Peripheral blood mononuclear cell (primary cell): Measurements from ENCODE around the genes KCNK6, LGALS7 and HNRNPL.

GRCh38 chr19:38250563-38251217 is 5.5 kb downstream of the PPP1R14A start:
- PRO-cap, 8 experiments = no peak in any of the 8 experiments

DNA sequence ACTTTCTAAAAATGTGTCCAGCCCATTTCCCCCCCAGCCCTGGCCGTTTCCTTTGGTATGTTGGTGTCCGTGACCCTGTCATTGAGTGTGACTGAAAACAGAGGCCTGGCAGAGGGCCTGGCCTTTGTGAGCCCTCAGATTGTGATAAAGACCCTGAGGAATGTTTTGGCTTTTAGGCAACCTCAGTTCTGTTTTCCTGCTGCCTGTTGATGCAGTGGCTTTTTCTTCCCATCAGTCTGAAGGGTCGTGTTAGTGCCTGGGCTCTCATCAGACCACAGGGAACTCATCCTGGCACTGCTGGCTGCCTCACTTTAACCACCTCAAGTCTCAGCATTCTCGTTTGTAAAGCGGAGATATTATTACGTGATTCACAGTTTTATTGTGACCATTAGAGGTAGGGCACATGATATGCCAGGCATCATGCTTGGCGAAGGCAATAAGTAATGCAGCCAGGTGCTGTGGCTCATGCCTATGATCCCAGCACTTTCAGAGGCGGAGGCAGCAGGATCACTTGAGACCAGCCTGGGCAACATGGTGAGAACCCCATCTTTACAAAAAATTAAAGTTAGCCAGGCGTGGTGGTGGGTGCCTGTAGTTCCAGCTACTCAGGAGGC is 13.8 kb downstream of the SPINT2 start:
- PRO-cap, 8 experiments = no peak in any of the 8 experiments

- PRO-cap, 8 experiments = peak in 8 of 8 experiments; most common plus-strand start chr19:38319884 (in 8); most common minus-strand start chr19:38319867 (in 2)
Measured at GRCh38 chr19:38319250-38320398, at the start of gene KCNK6. KCNK6 (plus strand) TSS chr19:38319845.

GRCh38 chr19:38394323-38395104 is 6.0 kb downstream of the SPRED3 start:
- PRO-cap, 8 experiments = no peak in any of the 8 experiments

DNA sequence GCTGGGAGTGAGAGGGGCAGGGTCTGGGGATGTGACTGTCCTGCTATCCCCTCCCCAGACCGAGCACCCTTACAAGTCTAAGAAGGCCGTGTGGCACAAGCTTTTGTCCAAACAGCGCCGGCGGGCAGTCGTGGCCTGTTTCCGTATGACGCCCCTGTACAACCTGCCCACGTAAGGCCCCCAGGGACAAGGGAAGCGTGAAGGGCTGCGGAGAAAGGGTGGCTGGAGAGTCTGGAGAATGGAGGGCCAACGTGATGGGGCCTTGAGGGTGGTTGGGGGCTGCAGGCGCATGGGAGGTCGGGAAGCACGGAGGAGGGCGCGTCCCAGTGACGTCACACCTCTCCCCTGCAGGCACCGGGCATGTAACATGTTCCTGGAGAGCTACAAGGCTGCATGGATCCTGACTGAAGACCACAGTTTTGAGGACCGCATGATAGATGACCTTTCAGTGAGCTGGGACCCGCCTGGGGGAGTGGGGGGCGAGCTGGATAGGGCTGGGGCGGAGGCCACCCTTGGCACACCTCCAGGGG is 89.4 kb downstream of the MAP4K1 start:
- PRO-cap, 8 experiments = no peak in any of the 8 experiments

DNA sequence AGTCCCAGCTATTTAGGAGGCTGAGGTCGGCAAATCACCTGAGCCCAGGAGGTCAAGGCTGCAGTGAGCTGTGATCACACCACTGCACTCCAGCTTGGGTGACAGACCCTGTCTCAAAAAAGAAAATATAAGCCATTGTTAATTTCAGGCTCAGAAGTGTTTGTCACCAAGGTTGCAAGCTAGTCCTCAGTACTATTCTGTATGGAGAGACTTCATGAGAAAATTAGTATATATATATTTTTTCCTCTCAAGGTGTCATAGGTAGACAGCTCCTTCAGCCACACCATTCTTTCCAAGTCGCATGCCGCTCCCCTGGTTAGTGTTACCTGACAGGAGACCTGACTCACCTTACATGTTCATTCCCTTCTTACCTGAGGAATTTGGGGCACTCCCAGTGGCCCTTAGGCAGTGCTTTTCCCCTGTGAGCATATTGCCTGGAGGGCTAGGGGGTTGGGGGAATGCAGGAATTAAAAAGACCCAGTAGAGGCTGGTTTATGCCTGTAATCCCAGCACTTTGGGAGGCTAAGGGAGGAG is 9.1 kb upstream of the ACTN4 start:
- PRO-cap, 8 experiments = no peak in any of the 8 experiments

DNA sequence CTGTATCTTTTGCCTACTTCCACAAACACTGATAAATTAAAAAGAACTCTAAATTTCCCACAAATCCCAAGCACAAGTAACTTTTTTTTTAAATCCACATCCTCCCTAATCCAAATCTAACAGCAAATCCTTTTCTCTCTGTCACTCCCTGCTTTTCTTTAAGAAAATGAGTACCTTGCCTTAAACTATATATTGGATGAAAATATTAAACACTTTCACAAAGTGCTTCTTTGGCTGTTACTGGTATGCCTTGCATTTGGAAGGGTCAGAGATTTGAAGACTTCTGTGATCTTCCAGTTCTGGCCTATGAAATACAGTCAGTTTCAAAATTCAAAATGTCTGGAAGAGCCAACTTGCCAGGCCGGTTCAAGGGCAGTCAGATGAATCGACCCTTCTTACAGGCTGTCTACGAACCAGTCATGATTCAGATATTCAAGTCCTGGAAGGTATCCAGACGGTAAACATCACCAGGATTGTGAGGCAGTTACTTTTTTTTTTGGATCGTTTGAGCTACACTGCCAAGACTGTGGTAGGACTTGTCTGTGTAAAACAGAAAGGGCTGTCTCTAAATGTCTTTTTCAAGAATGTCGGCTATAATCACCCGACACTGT is 11.0 kb downstream of the ACTN4 start:
- PRO-cap, 8 experiments = no peak in any of the 8 experiments

GRCh38 chr19:38662518-38662894 is 15.1 kb downstream of the ACTN4 start:
- PRO-cap, 8 experiments = peak in 1 of 8 experiments; most common plus-strand start chr19:38662627 (in 1)

GRCh38 chr19:38666645-38667046 is 19.2 kb downstream of the ACTN4 start:
- PRO-cap, 8 experiments = peak in 4 of 8 experiments; most common plus-strand start chr19:38666924 (in 4)

- PRO-cap, 8 experiments = no peak in any of the 8 experiments
Measured at GRCh38 chr19:38667047-38668231, 20.0 kb downstream of the ACTN4 start.

- PRO-cap, 8 experiments = peak in 1 of 8 experiments; most common plus-strand start chr19:38716875 (in 1)
Measured at GRCh38 chr19:38716473-38717643, 27.4 kb downstream of the CAPN12 start.

- PRO-cap, 8 experiments = no peak in any of the 8 experiments
Measured at GRCh38 chr19:38719607-38720194, 24.6 kb downstream of the CAPN12 start.

- PRO-cap, 8 experiments = no peak in any of the 8 experiments
Measured at GRCh38 chr19:38730547-38730742, 13.8 kb downstream of the CAPN12 start.

DNA sequence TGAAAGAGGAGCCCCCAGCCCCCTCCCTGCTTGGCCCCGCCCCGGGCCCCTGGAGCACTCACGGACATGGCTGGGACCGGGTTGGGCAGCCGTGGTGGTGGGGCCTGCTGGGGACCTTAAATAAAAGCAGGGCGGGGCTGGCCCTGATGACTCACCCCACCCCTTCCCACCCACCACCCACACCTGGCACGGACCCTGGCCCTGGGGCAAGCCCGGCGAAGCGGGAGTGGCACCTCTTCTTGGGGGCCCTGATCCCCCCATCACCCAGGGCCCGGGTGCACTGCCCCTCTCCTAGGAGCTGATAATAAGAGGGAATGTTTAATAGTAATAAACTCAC is at the start of gene LGALS7:
Gene LGALS7 (minus strand): TSS at position 93 of the 337 bp plus-strand sequence.
- PRO-cap, 8 experiments = no peak in any of the 8 experiments

- PRO-cap, 8 experiments = peak in 2 of 8 experiments; most common minus-strand start chr19:38839500 (in 1)
Measured at GRCh38 chr19:38839246-38840558, 8.1 kb upstream of the ECH1 start.

DNA sequence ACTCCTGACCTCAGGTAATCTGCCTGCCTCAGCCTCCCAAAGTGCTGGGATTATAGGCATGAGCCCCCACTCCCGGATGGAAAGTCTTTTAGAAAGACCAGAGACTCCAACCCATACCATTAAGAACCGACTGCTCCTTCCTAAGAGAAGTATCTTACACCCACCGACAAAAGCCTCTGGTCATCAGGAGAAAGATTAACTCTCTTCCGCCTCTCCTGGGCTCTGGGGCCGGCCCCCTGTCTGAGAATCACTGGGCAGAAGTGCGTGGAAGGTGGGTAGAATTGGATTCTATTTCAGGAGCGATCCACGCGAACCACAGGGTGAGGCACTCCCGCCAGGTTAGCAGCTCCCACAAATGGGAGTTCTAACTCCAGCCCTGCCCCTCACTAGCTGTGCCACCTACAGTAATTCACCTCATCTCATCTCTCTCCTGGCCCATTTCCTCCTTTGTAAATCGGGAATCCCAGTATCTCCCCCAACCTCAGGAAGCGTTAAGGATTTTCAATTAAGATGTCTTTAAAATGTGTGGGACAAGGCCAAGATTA is 1.4 kb downstream of the HNRNPL start:
- PRO-cap, 8 experiments = peak in 5 of 8 experiments; most common minus-strand start position 173 of the sequence (in 2)

DNA sequence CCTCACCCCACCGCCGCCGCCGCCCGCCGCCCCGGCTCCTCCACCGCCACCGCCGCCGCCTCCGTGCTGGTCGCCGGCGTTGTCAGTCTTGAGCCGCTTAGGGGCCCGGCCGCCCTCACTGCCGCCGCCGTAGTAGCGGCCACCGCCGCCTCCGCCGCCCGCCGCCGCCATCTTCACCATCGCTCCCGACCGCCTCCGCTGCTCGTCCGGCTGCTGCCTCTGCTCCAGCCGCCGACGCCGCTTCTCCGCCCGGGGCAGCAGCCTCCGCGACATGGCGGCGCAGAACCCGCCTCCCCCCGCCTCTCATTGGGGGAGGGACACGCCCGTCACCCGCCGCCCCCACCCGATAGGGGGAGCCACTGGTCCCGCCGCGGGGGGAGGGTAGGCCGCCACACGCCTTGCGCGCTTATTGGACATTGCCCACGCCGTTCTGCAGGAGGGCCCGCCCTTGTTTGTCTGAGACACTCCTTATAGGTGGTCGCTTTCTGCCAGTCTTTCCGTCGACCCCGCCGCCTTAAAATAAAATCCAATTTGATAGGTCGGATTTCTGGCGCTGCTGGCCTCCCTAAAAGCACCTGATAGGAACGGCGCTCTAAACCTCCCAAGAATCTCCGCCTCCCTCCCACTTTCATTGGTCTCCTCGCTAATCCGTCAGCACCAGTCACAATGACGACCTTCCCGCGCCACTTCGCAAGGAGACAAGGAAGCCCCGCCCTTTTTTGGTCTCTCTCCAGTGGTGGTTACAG is at the start of gene HNRNPL:
Gene HNRNPL (minus strand): TSS at position 293 of the 746 bp plus-strand sequence.
- PRO-cap, 8 experiments = peak in 8 of 8 experiments; most common minus-strand start position 247 of the sequence (in 8)

DNA sequence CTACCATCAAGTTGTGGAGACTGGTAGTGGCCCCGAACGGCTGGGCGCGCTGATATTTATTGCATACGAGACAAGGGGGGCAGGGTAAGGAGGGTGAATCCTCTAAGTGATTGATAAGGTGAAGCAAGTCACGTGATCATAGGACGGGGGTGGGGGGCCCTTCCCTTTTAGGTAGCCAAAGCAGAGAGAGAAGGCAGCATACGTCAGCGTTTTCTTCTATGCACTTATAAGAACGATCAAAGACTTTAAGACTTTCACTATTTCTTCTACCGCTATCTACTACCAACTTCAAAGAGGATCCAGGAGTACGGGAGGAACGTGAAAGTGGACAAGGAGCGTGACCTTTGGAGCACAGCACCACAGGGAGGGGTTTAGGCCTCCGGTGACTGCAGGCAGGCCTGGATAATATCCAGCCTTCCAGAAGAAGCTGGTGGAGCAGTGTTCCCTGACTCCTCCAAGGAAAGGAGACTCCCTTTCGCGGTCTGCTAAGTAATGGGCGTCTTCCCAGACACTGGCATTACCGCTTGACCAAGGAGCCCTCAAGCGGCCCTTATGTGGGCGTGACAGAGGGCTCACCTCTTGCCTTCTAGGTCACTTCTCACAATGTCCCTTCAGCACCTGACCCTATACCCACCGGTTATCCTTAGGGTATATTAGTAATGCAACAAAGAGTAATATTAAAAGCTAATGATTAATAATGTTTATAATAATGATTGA is 10.0 kb upstream of the HNRNPL start:
- PRO-cap, 8 experiments = no peak in any of the 8 experiments

GRCh38 chr19:38900114-38900821 is 499 bp downstream of the NFKBIB start:
- PRO-cap, 8 experiments = peak in 5 of 8 experiments; most common plus-strand start chr19:38900260 (in 2); most common minus-strand start chr19:38900197 (in 2)

DNA sequence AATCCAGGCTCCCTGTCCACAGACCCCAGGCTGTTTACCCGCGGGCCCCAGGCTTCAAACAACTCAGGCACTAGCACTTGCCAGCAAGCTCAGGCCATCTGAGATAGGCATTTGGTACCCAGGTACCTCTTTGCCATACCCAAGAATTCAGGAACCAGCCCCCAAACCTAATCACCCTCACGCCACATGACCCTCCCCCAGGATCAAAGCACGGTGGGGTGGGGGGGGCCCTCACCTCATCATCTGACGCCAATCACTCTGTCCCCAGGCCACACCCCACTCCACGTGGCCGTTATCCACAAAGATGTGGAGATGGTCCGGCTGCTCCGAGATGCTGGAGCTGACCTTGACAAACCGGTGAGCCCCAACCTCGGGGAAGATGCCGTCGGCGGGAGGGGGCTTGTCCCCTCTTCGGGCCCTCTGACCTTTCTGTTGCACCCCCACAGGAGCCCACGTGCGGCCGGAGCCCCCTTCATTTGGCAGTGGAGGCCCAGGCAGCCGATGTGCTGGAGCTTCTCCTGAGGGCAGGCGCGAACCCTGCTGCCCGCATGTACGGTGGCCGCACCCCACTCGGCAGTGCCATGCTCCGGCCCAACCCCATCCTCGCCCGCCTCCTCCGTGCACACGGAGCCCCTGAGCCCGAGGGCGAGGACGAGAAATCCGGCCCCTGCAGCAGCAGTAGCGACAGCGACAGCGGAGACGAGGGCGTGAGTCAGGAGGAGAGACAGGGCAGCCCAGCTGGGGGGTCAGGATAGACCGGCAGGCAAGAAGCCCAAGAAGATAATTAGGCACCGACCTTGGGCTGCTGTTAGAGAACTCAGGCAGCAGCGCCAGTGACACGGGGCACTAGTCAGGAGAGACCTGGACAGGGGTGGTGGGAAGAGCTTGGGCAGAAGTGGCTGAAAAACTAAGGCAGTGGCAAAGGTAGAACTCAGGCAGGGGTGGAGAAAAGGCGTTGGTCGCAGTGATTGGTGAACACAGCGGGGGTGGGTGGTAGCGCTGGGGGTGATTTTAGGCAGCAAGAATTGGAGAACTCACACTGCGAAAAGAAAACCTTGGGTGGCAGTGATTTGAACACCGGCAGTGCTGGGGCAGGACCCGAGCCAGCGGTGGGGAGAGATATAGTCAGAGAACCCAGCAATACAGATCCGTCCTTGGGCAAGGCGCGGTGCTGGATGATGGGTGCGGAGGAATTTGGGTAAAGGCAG is 4.6 kb downstream of the CCER2 start:
- PRO-cap, 8 experiments = peak in 1 of 8 experiments; most common plus-strand start position 931 of the sequence (in 1)